T47D (cell line): Measurements from ENCODE around the genes OR4A15, OR4C15, OR5F1, OR5AK2 and RTN4RL2.

DNA sequence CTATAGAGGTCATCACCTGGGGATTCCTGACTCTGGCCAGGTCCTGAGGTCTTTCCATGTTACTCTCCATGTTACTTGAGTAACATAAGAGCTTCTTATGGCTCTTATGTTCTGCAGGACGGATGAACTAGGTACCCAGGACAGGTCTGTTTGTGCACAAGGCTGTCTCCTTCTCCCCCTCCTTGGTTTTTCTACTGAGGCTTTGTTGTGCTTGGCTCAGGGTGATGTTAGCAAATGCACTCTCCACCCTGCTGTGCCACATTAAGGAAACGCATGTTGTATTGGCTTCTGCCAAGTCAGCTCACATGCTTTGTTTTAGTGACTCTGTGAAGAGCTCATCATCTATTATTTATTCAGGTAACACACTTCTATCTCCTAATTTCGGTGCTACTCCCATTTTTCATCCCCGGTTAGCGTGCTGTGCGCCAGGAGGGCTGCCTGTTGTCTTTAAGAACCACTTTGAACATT lies 108.3 kb downstream of the PTPRJ start:
- RRBS: no CpG with 5 or more reads among the region's 6 CpGs

- RRBS: no CpG with 5 or more reads among the region's 6 CpGs
Measured at GRCh38 chr11:48099287-48099793, 117.3 kb upstream of the OR4B1 start.

DNA sequence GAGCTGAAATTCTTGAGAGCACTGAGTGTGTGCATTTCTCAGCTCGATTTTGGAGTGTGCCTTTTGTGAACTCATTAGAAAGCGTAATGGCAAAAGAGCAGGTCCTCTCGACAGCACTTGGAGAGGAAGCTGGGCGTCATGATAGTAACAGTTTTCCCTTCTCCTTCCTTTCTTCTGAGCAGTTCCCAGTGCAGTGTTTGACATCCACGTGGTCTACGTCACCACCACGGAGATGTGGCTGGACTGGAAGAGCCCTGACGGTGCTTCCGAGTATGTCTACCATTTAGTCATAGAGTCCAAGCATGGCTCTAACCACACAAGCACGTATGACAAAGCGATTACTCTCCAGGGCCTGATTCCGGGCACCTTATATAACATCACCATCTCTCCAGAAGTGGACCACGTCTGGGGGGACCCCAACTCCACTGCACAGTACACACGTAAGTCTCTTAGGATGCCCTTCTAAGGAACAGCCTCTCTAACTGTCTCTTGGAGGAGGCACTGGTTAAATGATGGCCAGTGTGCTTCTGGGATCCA lies 80.7 kb upstream of the OR4B1 start:
- RRBS: no CpG with 5 or more reads among the region's 14 CpGs

DNA sequence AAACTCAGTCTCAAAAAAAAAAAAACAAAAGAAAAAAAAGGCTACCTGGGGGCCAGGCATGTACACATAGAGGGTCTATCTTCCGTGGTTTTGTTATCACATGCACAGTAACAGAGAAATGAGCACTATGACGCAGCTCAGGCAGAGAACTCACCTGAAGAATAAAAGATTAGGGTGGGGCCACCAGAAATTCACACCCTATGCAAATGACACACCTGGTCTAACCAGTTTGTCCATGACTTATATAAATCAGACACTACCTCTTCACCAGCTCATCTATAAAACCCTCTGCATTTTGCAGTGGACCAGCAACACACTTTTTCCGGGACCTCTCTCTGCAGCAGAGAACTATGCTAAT lies 30.5 kb downstream of the FOLH1 start:
- RRBS: no CpG with 5 or more reads among the region's 3 CpGs

DNA sequence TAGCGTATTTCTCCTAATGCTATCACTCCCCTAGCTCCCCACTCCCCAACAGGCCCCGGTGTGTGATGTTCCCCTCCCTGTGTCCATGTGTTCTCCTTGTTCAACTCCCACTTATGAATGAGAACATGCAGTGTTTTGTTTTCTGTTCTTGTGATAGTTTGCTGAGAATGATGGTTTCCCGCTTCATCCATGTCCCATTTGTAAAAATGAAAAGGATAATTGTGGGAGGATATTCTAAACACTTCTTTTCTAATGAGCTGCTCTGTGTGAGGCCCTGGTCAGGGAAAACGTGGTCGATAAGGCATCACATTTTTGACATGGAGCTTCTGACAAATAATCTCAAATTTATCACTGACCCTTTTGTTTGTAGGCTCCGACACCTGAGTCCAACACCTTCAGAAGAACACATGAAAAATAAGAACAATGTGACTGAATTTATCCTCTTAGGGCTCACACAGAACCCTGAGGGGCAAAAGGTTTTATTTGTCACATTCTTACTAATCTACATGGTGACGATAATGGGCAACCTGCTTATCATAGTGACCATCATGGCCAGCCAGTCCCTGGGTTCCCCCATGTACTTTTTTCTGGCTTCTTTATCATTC lies at the start of gene OR4A15:
TSS of gene OR4A15 (plus strand) at position 408 of the 605 bp plus-strand sequence.
- RRBS: no CpG with 5 or more reads among the region's 7 CpGs

GRCh38 chr11:55554190-55554687 lies at the start of gene OR4C15:
OR4C15 (plus strand) TSS chr11:55554469.
- RRBS: no CpG with 5 or more reads among the region's 1 CpG

DNA sequence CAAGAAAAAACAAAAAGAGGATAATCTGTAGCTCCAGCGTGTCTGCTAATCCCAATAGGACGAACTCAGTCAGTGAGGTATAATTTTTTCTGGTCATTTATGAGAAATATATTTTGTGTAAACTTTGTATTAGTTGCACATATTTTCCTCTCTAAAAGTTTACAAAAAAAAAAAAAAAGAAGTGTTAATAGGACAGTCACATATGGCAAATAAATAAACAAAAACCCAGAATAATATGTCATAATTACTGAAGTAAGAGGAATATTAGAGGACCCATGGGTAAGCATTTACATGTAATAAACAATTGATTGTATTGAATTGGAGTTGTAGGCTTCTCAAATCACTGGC lies at the start of gene OR5F1:
TSS of gene OR5F1 (minus strand) at position 97 of the 348 bp plus-strand sequence.
- RRBS: no CpG with 5 or more reads among the region's 2 CpGs

- RRBS: no CpG with 5 or more reads among the region's 1 CpG
Measured at GRCh38 chr11:56988727-56989195, at the start of gene OR5AK2. OR5AK2 (plus strand) TSS chr11:56988914.

DNA sequence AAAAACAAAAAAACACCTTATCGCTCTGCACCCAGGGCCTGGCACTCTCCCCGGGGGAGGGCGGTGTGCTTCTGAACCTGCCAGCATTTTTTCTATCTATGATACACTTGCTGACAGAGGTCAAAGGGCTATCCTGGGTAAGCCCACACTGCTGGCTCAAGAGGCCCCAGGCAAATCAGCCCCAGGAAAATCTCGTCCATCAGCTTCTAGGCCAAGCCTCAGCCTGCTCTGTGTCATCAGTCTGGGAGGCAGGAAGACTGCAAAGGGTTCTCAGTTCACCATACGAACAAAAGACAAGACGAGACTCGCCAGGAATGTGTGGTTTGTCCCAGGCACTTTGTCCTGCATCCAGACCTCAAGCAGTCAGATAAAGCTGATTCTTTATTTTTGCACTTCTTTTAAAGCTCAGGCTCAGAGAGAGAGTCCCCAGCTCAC lies 31.8 kb downstream of the TNKS1BP1 start:
- RRBS: no CpG with 5 or more reads among the region's 7 CpGs

- RRBS: no CpG with 5 or more reads among the region's 10 CpGs
Measured at GRCh38 chr11:57303892-57304270, 20.9 kb downstream of the TNKS1BP1 start.

- RRBS: no CpG with 5 or more reads among the region's 8 CpGs
Measured at GRCh38 chr11:57308255-57308840, 16.4 kb downstream of the TNKS1BP1 start.

DNA sequence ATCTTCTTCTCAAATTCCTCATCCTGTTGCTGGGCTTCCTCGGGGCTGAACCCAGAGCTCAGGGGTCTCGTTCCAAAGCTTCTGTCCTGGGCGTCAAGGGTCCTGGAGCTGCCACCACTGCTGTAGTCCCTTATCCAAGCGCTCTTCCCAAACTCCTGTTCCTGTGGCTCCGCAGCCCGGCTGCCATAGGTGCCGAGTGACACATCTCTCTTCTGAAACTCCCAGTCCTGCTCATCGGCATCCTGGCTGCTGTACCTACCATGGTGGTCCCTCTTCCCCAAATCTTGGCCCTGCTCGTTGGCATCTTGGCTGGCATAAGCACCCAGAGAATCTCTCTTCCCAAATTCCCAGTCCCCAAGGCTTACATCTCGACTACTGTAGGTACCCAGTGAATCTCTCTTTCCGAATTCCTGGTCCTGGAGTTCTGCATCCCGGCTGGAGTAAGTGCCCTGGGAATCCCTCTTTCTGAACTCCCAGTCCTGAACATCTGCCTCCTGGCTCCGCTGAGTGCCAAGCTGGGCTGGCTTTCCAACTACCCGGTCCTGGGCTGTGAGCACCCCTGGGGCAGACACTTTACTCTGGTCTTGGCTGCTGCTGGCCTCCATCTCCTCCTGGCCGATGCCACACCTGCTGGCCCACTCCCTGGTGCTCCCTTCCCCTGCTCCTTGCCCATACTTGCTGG lies 14.9 kb downstream of the TNKS1BP1 start:
- RRBS: 82% methylated on average over 2 of the region's 15 CpGs

- RRBS: no CpG with 5 or more reads among the region's 6 CpGs
Measured at GRCh38 chr11:57338426-57338664, 193 bp downstream of the P2RX3 start.

- RRBS: no CpG with 5 or more reads among the region's 8 CpGs
Measured at GRCh38 chr11:57406836-57407754, 16.6 kb upstream of the PRG2 start.

- RRBS: under 1% methylated on average over 7 of the region's 68 CpGs
Measured at GRCh38 chr11:57460233-57460878, at the start of gene RTN4RL2. RTN4RL2 (plus strand) TSS chr11:57460528.

DNA sequence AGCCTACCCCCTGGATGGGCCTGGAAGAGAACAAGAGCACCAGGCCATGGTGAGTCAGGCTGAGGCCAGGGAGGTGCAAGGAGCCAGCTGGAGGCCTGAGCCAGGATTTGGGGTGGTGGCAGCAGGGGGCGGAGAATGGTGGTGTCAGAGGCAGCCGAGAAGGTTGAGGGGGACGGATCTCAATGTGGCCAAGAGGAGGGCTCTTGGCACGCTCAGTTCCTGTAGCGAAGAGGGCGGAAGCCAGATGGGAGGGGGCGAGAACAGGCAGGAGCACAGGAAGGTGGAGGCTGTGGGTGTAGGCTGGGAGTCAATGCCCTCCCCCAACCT lies 13.7 kb downstream of the RTN4RL2 start:
- RRBS: no CpG with 5 or more reads among the region's 7 CpGs

DNA sequence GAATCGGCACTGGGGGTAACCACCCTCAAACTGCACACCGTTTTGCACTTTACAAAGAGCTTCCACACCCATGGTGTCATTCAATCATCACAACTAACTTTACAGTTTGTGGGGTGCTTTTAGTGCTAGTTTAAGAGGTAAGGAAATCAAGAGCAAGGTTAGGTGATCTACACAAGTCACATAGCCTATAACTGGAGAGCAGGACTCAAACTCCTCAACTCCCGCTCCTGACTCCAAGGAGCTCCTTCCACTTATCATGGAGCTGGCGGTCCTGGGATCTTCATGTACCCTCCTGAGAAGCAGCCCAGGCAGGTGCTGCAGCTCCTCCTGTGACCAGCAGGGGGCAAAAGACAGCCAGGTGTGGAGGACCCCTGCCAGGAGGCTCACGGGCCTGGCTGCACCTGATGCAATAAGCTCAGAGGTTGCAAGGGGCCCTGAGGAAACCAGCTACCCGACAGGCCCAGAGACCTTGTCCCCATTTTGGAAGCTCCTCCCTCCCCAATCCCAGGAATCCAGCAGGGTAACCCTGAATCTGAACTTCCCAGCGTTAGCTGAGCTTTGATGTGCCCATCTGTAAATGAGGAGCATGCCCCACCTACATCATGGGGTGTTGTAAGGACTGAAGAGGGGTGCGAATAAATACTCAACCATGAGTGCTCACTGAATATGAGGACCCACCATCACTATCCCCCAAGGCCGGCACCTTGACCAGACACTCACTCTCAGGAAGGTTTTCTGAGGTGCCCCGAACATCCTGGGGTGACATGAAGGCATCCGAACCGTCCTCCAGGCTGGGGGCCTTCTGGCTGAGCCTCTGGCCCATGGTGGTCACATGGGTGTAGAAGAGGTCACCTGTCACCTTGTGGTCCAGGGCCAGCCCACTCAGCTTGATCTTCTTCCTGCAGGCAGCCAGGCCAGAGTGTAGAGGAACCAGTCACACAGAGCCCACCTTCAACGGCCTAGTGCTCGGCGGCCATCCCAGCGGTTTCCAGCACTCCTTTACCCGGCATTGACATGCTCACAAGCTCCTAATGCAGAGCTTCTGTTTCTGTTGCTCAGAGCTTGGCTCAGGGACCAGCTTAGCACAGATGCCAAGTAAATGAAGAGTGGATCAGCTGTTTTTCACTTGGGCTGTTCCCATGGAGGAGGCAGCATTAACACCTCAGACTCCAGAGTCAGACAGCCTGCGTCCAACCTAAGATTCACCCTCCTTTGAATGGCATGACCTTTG lies 21.8 kb downstream of the SLC43A1 start:
- RRBS: no CpG with 5 or more reads among the region's 18 CpGs

GRCh38 chr11:57541034-57541582 lies 3.7 kb downstream of the SMTNL1 start:
- RRBS: 61% methylated on average over 3 of the region's 7 CpGs